Smooth muscle cell (in vitro differentiated cells): ENCODE measurements around the genes SRSF6, MYBL2 and R3HDML.

DNA sequence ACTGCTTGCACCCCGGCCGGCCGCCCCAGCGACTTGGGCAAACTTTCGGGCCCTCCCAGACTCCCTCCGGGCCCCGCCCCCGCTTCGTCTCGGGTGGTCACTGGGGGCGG lies 432 bp downstream of the PLCG1 start:
- RAMPAGE, long total RNA = no peak

GRCh38 chr20:41138030-41138402 lies 673 bp downstream of the PLCG1 start:
- RAMPAGE, long total RNA = no peak

GRCh38 chr20:41159460-41160123 lies 22.2 kb downstream of the PLCG1 start:
- RAMPAGE, long total RNA = no peak

- RAMPAGE, long total RNA = no peak
These were observed 30.8 kb downstream of the ZHX3 start for GRCh38 chr20:41286608-41287347.

- RAMPAGE, long total RNA = no peak
These were observed 26.2 kb upstream of the EMILIN3 start for GRCh38 chr20:41392825-41393286.

GRCh38 chr20:41428176-41428791 lies 61.7 kb upstream of the EMILIN3 start:
- RAMPAGE, long total RNA = no peak

DNA sequence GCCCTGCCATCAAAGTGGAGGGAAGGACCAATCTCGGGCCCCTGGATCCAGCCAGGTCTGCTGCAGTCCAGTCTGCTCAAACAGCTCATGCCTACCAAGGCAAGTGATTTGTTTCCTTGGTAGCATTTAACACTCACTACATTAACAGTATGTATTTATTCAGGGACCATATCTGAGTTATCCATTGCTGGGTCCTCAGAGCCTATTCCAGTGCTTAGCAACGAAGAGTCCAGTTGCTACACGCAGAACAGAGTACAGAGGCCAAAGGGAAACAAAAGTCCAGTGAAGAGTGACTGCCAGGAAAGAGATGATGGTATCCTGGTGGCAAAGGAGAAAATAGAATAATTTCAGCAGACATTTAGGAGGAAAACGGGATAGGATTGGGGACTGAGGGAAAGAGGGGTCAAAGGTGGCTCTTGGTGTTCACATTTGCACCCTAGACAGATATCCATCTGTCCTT lies 352.2 kb downstream of the PTPRT start:
- RAMPAGE, long total RNA = no peak

DNA sequence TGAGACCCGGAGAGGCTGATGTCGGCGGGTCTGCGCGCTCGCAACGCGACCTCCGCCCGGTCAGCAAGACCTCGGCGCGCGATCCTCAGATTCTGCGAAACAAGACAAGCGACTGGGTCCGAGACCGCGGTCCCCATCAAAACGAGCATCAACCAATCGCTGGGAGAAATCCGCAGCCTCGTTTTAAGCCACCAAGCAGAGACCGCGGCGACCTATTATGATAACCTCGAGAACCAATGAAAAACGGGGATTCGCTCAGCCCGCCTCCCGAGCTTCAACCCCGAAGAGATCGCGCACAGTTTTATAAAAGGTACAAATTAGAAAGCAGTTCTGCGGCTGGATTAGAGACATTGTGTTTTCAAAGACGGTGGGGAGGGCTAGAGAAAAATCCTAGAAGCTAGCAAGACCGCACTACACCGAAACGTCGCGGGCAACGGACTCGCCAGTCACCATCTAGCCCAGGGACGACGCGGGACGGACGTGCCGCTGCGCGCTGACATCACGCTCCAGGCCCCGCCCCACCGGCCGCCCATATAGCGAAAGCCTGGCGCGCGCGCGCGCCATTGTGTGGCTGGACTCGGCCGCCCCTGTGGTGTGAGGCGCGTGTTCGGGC lies at the start of gene SRSF6:
Gene SRSF6 (plus strand): TSS at position 563 of the 613 bp plus-strand sequence.
- RAMPAGE, long total RNA = start-site peak on the plus strand centred at position 570 of the sequence, 21 bp wide, 13 and 322 reads in 2 replicates

- RAMPAGE, long total RNA = no peak
These were observed 167 bp downstream of the SRSF6 start for GRCh38 chr20:43457947-43458179.

DNA sequence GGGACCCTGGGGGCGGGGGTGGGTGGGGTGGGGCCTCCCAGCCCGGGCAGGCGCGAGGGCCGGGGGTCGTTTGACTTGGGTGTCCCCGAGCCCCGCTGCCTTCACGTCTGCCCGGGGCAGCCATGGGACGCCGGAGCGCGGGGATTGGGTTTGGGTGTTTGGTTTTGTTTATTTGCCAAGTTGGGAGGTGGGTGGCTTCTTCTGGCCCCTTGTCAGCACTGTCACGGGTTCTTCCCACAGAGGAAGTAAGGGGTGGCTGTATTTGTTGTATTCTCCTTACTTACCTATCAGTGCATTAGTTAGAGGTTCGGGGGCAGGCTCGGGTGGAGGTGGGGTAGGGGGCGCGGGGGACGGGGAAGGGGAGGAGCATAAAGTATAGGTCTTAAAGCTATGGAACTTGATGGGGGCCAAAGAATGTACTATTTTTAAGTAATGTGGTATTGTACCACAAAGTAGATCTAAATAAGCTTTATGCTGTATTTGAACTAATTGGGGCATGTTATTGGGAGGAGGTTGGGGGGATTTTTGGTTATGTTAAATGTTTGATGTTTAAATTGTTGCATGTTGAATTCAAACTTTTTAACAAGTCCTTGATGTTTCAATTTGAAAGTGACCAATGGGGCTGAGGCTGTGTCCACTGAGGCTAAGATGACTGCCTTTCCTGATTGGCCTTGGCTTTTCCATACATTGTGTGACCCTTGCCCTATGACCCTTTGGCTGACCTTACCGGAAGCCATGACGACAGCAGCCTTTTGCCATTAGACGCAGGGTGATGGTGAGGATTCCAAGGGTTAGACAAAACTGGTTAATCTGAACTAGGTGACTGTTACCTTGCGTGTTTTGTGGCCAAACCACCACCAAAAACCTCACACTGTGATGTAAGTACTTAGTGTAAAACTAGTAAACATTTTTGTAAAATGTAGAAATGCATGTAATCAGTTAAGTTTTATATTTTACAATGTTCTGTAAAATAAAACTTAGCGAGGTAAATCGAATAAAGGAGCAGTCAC lies 1.2 kb downstream of the SRSF6 start:
- RAMPAGE, long total RNA = no peak

- RAMPAGE, long total RNA = no peak
These were observed 2.3 kb upstream of the SGK2 start for GRCh38 chr20:43556361-43557157.

DNA sequence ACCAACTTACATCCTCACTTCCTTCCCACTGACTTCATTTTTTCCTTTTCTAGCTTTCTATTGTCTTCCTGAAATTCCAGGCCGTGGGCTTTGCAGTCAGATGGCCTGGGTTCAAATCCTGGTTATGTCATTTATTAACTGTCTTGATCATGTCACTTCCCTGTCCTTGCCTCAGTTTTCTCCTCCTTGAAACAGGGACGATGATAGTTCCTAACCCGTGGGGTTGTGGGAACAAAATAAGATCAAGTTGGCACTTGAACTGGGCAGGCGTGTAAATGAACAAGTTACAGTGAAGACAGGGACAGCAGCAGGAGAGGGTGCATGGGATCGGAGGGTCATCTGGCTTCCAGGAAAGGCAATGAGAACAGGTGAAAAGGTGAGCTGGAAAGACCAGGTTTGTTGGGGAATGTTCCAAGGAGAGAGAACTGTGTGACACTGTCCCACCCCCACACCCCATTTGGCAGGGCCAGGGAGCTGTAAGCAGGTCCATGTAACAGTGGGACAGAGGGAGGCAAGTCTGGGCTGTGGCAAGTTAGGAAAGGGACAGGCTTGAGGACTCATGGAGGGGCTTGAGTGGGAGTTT lies 637 bp downstream of the SGK2 start:
- RAMPAGE, long total RNA = no peak

DNA sequence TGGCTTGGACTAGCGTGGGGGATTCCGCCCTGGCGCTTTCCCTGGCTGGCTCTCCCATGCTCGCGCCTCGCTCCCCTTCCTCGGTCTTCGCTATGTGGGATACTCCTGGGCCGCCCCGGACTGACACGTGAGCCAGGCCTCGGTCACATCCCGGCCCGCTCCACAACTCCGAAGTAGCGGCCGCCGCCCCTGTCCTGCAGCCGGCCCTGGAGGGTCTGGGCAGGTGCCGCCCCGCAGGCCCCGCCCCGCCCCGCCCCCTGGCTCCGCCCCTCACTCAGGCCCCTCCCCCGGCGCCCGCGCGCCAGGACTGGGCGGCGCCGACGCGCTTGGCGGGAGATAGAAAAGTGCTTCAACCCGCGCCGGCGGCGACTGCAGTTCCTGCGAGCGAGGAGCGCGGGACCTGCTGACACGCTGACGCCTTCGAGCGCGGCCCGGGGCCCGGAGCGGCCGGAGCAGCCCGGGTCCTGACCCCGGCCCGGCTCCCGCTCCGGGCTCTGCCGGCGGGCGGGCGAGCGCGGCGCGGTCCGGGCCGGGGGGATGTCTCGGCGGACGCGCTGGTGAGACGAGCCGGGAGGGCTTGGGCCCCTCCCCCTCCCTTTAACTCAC lies at the start of gene MYBL2:
Gene MYBL2 (plus strand): TSS at position 368 of the 606 bp plus-strand sequence.
- RAMPAGE, long total RNA = no peak

DNA sequence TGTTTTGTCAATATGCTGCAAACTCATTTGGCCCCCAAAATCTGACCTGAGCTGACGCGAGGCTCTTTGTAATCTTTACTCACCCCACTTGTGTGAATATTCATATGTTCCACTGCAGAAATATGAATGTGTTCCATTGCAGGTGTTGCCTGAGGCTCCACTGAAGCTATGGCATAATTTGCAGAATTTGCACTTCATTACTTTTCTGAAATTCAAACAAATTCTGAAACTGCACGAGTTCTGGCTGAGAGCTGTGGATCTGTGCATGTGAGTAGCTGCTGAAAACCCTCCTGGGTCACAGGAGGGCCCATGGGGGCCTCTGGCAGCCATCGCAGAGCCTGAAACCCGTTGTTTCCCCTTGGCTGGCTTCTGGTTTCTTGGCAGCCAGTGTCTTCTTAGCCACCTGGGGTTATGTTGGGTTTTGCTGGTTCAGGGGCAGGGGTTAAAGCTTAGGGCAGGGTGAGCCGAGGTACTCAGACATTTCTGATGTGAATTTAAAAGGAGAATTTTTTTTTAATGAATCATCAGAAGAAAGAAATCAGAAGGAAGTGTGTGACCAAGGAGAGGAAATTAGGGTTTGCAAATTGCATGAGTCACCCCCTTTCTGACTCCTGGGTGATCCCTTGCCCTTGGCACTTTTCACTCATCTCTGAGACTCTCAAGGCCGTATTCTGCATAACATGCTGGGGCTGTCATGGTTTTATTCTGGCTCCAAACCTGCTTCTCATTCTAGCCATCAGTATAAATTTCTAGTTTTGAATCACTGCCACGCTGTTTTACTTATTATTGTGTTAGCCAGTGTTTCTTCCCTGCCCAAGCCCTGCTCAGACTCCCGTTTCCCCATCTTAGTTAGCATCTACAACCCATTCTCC lies 40.6 kb downstream of the TOX2 start:
- RAMPAGE, long total RNA = no peak

GRCh38 chr20:44051340-44051682 lies 135.7 kb downstream of the JPH2 start:
- RAMPAGE, long total RNA = no peak

GRCh38 chr20:44182207-44182686 lies 4.7 kb downstream of the JPH2 start:
- RAMPAGE, long total RNA = no peak

DNA sequence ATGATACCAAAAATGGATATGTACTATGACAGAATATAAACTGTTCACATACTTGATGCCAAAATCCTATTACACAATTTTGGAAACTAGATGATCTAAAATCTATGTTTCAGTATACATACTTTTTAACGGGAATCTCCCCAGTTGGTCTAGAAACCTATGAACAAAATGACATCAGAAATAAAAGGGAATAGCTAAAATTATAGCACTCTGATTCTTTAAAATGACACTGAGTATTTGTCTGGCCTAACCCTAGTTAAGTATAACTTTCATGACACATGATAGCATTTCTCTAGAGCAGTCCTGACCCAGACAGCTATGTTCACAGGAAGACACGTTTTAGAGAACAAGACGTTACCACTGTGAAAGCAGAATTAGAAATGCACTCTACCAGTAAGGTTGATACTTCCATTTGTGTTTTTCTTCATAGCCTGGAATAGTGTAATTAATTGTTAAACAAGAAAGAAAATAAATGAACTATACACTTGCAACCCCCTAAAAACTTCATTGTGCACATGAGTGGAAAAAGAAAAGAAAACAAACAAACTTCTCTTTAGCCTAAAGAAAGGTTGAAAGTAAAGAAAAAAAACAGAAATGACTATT lies 3.3 kb downstream of the OSER1 start:
- RAMPAGE, long total RNA = no peak

- RAMPAGE, long total RNA = no peak
These were observed 2.6 kb downstream of the OSER1 start for GRCh38 chr20:44207819-44208576.

DNA sequence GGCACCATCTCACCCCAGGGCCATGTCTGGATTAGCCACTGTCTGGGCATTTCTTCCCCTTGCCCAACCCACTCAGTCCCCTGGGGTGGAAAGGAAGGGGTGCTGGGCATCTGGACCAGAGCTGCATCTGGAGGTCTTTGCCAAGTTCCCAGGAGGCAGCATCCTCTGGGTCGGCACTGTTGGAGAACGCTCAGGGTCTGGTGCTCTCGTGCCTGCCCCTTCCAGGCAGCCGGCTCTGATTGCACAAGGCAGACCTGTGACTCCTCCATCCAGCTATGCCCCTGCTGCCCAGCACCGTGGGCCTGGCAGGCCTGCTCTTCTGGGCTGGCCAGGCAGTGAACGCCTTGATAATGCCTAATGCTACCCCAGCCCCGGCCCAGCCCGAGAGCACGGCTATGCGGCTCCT lies at the start of gene R3HDML:
Gene R3HDML (plus strand): TSS at position 161 of the 406 bp plus-strand sequence.
- RAMPAGE, long total RNA = no peak

DNA sequence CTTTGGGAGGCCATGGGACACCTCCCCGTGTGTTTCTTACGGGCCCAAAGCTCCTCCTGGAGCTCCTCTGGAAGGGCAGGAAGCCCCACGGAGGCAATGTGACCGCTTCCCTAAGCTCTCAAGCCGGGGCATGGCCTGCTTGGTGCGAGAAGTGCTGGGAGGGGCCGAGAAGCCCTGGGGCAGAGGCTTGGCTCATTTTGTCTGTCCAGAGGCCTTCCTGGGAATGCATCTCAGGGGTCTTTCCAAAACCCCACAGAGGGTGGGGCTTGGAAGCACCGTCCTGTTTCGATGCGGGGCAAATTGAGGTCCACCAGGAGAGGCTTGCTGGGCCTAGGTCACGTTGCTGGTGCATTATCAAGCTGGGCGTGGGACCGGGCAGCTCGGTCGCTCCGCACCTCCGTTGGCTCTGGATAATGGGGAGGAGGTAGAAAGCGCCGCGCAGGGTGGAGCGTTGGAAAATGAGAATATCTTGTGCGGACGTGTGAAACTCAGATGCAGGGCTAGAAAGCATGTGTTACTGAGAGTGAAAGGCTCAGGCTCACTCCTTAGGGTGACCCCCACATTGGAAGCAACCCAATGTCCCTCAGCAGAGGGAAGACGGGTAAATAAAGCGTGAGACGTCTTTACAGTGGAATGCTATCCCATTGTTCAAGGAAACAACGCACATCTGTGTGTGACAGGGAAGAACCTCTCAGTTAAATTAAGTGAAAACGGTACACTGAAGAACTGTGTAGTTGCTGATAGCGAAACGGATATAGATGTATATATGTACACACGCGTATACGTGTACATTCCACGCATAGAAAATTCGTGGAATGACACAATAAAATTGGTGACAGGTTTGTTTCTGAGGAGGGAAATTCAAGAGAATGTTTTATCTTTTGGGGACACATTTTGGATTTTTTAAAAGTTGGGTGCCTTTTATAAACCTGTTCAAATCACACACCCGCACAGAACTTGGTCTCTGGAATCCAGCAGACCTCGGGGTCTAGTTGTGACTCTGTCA lies 704 bp downstream of the HNF4A start:
- RAMPAGE, long total RNA = no peak